H1 (cell line): ENCODE measurements around the genes SCN1A, DHRS9 and PPIG.

DNA sequence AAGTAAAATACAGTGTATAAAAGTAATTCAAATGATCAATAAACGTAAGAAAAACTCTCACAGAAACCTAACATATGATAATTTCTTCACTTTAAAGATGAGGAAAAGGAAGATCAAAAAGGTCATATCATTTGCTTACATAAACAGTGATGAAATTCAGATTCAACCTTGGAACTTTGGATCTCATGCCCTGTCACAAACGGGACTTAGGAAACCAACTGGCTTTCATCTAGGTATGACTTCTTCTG, 45.7 kb upstream of the COBLL1 start:
- RRBS = no CpG with 5 or more reads among the region's 2 CpGs
CAGE:
- cytosol, long polyA plus RNA = no peak
- long polyA plus RNA = no peak
- nucleus, long polyA plus RNA = no peak

- RRBS = no CpG with 5 or more reads among the region's 2 CpGs
CAGE:
- cytosol, long polyA plus RNA = no peak
- long polyA plus RNA = no peak
- nucleus, long polyA plus RNA = no peak
These were observed 41.4 kb downstream of the SLC38A11 start for GRCh38 chr2:164913725-164914591.

DNA sequence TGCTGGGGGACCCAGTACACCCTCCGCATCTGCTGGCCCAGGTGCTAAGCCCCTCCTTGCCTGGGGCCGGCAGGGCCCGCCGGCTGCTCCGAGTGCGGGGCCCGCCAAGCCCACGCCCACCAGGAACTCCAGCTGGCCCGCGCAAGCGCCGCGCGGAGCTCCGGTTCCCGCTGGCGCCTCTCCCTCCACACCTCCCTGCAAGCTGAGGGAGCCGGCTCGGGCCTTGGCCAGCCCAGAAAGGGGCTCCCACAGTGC, 39.6 kb upstream of the SLC38A11 start:
- RRBS = 92% methylated on average over 7 of the region's 19 CpGs
CAGE:
- cytosol, long polyA plus RNA = no peak
- long polyA plus RNA = no peak
- nucleus, long polyA plus RNA = no peak

DNA sequence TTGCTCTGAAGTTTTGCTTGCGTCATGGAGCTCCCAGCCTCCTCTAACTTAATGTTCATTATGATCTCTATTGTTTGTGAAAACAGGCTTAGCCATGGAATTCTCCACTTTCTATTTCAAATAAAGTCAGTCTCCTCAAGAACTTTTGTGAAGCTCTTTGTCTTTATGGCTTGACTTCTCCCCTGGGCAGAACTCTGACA, 119.8 kb downstream of the SCN3A start:
- RRBS = no CpG with 5 or more reads among the region's 1 CpG
CAGE:
- cytosol, long polyA plus RNA = no peak
- long polyA plus RNA = no peak
- nucleus, long polyA plus RNA = no peak

- RRBS = no CpG with 5 or more reads among the region's 18 CpGs
CAGE:
- cytosol, long polyA plus RNA = no peak
- long polyA plus RNA = no peak
- nucleus, long polyA plus RNA = start-site peak on the minus strand at chr2:165794708-165794744, 46 reads
These were observed 495 bp upstream of the GALNT3 start for GRCh38 chr2:165794467-165795017.

DNA sequence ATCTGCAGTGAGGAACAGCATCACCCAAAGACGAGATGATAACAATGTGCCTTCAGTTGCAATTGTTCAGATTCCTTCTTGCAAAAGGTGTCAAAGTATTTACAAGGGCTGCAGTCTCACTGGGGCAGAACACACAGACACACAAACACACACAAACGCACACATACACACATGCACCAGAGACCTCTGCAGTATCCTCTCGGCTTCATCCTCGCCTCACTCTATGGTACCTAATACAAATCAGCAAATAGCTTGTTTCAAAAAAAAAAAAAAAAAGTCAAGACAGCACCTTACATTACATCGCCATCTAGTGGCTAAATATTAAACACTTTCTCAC, at the start of gene SCN1A:
TSS of gene SCN1A (minus strand) at position 228 of the 337 bp plus-strand sequence.
- RRBS = no CpG with 5 or more reads among the region's 5 CpGs
CAGE:
- cytosol, long polyA plus RNA = no peak
- long polyA plus RNA = start-site peak on the minus strand centred at position 213 of the sequence, 40 bp wide, 10 and 20 reads in 2 replicates
- nucleus, long polyA plus RNA = start-site peak on the minus strand centred at position 227 of the sequence, 12 bp wide, 34 reads

- RRBS = no CpG with 5 or more reads among the region's 14 CpGs
CAGE:
- cytosol, long polyA plus RNA = no peak
- long polyA plus RNA = no peak
- nucleus, long polyA plus RNA = no peak
These were observed 562 bp downstream of the SCN9A start for GRCh38 chr2:166375131-166375632.

- RRBS = no CpG with 5 or more reads among the region's 7 CpGs
CAGE:
- cytosol, long polyA plus RNA = no peak
- long polyA plus RNA = no peak
- nucleus, long polyA plus RNA = no peak
These were observed 103.1 kb upstream of the B3GALT1 start for GRCh38 chr2:167189584-167190291.

DNA sequence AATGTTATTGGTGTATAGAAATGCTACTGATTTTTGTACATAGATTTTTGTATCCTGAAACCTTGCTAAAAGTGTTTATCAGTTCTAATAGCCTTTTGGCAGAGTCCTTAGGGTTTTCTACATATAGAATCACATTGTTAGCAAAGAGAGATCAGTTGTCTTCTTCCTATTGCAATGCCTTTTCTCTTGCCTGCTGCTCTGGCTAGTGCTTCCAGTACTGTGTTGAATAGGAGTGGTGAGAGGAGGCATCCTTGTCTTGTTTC, 82.8 kb downstream of the B3GALT1 start:
CAGE:
- cytosol, long polyA plus RNA = no peak
- long polyA plus RNA = no peak
- nucleus, long polyA plus RNA = no peak

GRCh38 chr2:167544606-167545045, 251.8 kb downstream of the B3GALT1 start:
- RRBS = no CpG with 5 or more reads among the region's 20 CpGs
CAGE:
- cytosol, long polyA plus RNA = no peak
- long polyA plus RNA = no peak
- nucleus, long polyA plus RNA = no peak

DNA sequence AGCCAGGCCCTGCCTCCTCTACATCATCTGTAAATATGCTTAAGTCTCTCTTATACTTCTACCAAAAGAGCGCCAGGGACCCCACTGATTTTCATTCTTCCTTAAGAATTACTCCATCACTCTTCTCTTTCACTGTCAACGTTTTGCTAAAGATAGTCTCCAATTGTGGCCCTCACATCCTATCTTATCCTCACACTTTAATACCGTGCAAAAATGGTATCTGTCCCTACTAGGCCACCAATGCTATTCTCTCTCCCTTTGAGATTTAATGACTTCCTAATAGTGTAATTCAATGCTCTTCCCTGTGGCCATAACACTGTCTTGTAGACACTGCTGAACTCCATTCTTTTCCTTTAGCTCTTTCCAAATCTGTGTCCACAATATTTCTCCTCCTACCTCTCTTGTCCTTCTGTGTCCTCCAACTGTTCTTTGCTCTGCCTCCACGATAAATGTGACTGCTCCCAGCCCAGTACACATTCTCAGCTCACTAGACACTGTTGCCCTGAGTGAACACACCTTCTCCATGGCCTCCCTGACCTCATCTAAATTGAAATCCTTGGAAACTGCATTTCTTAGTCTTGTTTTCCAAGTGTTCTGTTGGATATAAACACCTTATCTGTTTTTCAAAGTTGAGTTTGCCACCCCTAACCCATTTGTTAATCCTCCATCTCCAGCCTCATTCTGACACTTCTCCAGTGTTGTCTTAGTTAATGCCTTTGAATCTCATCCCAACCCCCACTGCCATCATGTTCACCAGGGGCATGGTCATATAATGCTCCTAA, 165.0 kb downstream of the STK39 start:
- RRBS = no CpG with 5 or more reads among the region's 4 CpGs
CAGE:
- cytosol, long polyA plus RNA = no peak
- long polyA plus RNA = no peak
- nucleus, long polyA plus RNA = no peak

DNA sequence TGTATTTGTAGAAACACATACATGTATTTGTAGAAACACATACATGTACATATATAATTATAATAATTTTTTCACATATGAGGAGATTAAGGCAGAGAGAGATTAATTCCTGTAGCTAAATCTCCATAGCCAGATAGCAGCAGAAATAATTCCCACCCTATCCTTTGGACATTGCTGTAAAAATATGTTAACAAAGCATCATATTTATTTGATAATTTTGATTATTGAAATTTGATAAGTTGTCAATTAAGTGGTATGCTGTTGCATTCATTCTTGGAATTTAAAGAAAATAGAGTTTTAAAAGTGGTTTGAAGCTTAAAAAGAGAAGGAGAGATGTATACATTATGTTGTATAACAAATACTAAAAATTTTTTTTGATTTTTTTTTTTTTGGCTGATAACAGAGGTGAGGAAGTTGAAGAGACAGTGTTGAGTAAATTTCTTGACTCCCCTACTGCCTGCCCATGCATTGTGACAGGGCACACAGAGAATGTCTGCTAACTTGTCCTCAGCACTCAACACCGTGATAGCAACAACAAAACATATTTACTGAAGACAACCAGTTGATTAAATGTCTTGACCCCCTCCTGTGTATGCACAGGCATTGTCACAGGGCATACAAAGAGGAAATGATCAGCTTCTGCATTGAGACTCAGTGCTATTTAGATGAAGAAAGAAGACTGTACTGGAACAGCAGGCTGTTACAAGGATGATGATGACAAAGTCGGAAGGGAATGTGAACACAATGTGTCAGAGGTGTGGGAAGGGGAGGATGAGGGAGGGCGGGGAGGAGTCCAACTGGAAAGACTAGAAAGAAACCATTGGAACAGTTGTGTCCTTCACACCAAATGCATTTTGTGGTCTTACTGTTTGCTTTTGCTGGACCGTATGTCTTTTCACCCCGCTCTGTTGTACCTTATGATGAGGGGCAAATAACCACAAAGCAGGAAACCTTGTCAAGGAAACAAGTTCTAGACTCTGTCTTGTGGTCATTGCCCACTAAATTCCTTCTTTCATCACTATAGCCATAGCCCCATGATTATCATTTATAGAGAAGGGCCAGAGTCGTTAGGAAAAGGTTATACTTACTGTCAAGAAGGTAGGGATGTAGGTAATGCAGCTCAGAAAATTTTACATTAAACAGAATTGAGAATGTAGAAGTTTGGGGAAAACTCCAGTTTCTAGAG, 89.5 kb downstream of the CERS6 start:
- RRBS = no CpG with 5 or more reads among the region's 6 CpGs
CAGE:
- cytosol, long polyA plus RNA = no peak
- long polyA plus RNA = no peak
- nucleus, long polyA plus RNA = no peak

DNA sequence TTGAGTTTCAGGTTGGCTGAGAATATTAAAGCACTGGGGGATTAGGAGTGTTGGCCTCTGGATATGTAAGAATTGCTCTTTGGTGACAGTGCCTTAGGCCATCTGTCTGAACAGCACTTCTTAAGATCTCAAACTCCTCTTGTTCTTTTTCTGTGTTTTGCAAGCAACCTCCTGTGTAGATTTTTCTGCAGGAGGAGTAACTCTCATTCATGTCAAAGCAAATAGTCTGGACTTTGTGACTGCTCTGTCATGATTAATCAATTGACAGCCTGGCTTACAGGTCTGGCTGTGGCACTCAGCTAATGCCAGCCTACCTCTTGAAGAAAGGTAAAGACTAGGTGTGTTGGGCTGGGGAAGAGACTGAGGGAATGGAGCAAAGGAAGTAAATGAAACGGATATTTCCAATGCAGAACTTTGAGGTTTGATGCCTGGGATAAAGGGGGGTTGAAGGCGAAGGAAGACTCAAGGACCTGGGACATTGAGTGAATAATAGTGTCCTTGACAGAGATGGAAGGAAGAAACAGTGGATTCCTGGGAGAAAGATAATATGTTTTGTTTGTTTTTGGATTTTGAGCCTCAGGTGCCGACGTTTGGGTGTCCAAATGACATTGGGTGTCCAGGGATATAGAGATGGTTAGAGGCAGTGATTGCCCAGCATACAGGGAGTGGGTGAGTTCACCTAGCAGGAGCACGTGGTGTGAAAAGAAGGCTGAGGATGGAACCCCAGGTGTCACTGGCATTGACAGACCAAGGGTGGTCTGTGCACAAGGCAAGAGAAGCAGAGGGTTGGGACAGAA, 156.8 kb downstream of the CERS6 start:
- RRBS = no CpG with 5 or more reads among the region's 5 CpGs
CAGE:
- cytosol, long polyA plus RNA = no peak
- long polyA plus RNA = no peak
- nucleus, long polyA plus RNA = no peak

DNA sequence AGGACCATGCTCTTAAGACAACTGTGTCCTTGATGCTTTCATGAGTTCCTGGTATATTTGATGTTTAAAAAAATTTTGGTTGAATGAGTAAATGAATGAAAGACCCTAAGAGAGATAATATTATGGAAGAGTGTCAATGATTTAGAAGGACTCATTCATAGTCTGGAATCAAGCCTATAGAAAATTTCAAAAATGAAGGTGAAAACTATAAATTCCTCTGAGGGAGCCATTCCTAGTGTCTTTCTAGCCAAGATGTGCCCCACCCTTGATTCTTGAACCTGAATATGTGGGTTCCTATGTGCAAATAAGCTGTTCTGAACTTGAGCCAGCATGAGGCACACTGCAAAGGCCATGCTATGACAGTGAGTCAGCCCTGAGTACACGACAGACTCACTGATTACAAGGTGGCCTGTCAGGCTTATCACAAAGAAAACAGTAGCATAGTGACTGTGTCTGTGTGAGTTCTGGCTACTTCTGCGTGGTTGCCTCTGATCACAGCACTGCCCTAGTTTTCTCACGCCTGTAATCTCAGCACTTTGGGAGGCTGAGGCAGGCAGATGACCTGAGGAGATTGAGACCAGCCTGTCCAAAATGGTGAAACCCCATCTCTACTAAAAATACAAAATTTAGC, 19.0 kb downstream of the ABCB11 start:
- RRBS = no CpG with 5 or more reads among the region's 3 CpGs
CAGE:
- cytosol, long polyA plus RNA = no peak
- long polyA plus RNA = no peak
- nucleus, long polyA plus RNA = no peak

DNA sequence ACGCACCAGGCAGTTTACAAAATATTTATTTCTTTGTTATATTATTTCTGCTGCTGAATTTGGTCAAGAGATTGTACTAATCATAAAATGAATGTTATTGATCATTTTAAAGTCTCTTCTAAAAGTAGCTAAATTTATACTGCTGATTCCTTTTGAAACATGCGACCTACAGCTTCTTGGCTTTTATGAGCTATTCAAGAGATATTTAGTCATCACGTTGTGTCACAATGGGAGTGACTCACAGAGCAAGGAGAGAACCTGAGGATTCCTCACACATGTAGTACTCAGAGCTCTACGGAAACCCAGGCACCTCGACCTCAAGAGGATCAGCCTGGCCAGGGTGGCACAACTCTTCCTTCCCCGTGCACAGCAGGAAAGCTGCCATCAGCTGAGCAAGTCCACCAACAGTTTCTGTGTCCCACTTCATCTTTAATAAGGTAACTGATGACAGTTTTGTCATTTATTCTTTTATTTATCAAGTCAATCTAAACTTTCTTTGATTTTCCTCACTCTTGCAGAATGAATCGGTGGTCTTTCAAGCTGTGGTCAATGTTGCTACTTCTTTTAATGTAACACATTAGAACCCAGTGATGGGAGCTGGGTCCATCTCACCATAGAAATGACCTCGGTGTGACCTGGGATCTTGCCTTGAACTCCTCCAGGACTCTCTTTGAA, at the start of gene DHRS9:
TSS of gene DHRS9 (plus strand) at position 283 of the 675 bp plus-strand sequence.
- RRBS = no CpG with 5 or more reads among the region's 8 CpGs
CAGE:
- cytosol, long polyA plus RNA = no peak
- long polyA plus RNA = no peak
- nucleus, long polyA plus RNA = no peak

DNA sequence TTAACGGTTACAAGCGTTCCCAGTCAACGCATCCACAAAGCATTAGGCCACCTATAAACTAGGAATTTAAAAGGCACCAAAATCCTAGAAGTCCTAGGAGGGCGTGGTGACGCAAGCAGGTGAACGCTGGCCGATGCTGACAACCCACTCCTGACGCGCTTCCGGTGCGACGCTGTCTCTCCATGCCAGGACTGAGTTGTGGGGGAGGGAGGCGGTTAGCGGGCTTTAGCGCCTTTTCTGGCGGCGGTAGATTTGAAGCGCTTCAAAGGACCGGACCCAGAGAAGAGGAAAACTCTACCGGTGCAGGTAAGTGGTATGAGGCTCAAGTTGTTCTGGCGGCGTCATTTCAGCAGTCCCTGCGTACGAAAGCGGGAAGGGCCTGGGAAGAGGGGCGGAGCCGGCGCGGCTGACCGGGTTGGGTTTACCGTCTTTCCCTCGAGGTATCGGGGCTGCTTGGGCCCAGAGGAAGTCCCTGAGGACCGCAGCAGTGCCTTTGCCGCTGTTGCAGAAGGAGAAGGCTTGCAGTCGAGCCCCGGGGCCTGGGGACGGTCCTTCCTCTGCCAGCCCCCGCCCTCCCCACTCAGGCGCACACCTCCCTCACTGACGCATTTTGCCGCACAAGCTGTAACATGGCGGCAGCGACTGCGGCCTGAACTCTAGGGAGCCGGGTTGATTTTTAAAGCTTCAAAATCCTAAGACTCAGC, at the start of gene PPIG:
TSS of gene PPIG (plus strand) at position 167 of the 704 bp plus-strand sequence.
- RRBS = 4% methylated on average over 11 of the region's 46 CpGs
CAGE:
- cytosol, long polyA plus RNA = start-site peak on the plus strand centred at position 235 of the sequence, 134 bp wide, 4,018 reads; start-site peak on the plus strand centred at position 422 of the sequence, 81 bp wide, 651 reads; start-site peak on the minus strand centred at position 552 of the sequence, 62 bp wide, 11 reads; start-site peak on the plus strand centred at position 616 of the sequence, 20 bp wide, 394 reads
- long polyA plus RNA = start-site peak on the plus strand centred at position 224 of the sequence, 113 bp wide, 4,707 and 4,693 reads in 2 replicates; start-site peak on the plus strand centred at position 422 of the sequence, 81 bp wide, 574 and 692 reads in 2 replicates; start-site peak on the plus strand centred at position 617 of the sequence, 22 bp wide, 674 and 600 reads in 2 replicates
- nucleus, long polyA plus RNA = start-site peak on the plus strand centred at position 235 of the sequence, 132 bp wide, 4,999 reads; start-site peak on the plus strand centred at position 410 of the sequence, 57 bp wide, 768 reads; start-site peak on the plus strand centred at position 617 of the sequence, 22 bp wide, 585 reads

DNA sequence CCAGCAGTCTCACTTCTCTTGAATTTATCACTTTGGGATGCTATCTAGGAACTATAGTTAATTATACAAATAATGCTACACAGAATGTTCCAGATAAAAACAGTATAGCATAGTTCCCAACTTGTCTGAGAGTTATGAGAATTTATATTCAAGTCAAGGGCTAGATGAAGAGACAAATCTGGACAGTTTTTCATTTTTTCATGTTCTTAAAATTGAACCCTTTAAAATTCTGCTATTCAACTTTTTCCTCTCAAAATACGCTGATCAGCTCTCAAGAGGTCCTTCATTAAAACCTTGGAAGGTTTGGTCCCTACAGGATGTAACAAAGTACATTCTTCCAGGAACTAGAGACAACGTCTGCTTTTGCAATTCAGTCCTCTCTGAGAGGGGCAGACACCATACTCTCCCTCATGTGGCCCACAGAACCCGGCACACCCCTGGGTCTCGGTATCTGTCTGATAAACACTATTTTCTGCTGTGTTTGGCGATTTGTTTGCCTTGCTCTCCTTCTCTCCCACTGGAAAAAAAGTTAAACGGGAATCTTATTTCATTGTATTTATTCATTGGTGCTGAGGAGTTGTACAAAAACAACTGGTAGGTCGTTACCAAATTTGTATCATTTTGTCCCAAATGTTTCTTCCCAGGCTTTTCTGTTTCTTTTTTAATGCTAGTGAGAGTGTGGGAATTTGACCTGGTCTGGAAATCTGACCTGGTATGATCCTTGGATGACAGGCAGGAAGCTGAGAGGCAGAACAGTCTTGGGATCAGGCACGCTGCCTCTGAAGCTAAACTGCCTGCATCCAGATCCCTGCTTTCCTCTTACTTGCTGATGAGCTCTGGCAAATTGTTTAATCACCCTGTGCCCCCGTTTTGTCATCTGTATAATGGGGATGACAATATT, 2.9 kb downstream of the KLHL23 start:
- RRBS = no CpG with 5 or more reads among the region's 9 CpGs
CAGE:
- cytosol, long polyA plus RNA = no peak
- long polyA plus RNA = no peak
- nucleus, long polyA plus RNA = no peak

- RRBS = no CpG with 5 or more reads among the region's 4 CpGs
CAGE:
- cytosol, long polyA plus RNA = no peak
- long polyA plus RNA = no peak
- nucleus, long polyA plus RNA = no peak
These were observed 93.6 kb downstream of the UBR3 start for GRCh38 chr2:169920566-169921450.

DNA sequence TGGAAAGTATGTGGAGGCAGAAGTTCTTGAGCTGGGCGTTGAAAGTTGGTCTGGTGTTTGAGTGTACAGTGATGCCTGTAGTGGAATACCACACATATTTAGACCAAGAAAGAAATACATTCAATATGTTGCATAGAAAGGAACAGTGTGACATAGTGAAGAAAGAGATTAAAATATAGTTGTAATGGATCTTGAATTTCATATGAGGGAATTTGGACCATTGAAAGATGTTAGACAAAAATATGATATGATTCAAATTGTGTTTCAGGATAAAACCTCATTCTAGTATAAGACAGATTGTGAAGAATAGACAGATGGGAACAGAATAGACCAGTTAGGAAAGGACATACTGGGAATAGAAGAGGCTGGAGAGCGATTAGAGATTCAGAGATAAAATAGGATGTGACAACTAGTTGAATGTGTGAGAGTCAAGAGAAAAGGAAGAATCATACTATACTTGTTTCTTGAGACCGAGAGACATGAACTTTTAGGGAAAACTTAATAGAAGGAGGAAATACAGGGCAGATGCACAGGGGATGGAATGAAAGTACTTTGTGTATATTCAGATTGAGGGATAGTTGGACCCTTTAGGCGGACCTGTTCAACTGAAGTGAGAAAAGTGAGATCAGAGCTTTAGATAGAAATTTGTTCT, 115.0 kb upstream of the MYO3B start:
- RRBS = no CpG with 5 or more reads among the region's 4 CpGs
CAGE:
- cytosol, long polyA plus RNA = no peak
- long polyA plus RNA = no peak
- nucleus, long polyA plus RNA = no peak

DNA sequence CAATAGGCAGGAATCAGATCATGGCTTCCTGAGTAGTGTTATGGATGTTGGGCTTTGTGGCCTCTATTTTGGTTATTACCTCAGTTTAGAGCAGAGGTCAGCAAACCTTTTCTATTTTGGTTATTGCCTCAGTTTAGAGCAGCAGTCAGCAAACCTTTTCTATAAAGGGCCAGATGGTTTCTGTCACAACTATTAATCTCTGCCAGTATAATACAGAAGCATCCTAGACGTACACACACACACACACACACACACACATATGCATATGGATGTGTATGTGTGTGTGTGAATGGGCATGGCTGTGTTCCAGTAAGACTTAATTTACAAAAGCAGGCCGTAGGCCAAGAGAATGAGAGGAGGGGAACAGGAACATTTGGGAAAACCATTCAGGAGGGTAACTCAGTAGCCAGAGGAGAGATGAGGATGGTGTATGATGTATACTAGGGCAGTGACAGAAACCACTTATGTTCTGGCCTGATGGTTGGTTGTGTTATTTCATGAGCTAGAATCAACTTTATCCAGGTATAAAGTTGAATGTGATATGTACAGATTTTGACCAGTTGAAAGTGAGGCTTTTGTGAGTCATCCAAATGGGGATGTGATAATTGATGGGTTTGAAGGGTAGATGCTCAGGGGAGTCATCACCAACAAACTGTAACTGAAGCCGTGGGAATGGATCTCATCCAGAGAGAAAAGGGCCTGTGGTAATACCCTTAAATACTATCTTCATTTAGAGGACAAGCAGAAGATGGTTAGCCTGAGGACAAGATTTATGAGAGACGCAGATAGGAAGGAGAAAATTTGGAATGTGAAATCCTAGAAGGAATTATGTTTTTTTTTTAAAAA, 90.8 kb upstream of the MYO3B start:
- RRBS = no CpG with 5 or more reads among the region's 4 CpGs
CAGE:
- cytosol, long polyA plus RNA = no peak
- long polyA plus RNA = no peak
- nucleus, long polyA plus RNA = no peak